ENCODE measurements around the genes JADE3, RGN, CFP, SPACA5B and SSX5.

- PRO-cap: no peak
- RAMPAGE, long total RNA: no peak
- RRBS: no CpG with 5 or more reads among the region's 5 CpGs
Observed at GRCh38 chrX:46838153-46838706, 1.4 kb downstream of the RP2 start.

DNA sequence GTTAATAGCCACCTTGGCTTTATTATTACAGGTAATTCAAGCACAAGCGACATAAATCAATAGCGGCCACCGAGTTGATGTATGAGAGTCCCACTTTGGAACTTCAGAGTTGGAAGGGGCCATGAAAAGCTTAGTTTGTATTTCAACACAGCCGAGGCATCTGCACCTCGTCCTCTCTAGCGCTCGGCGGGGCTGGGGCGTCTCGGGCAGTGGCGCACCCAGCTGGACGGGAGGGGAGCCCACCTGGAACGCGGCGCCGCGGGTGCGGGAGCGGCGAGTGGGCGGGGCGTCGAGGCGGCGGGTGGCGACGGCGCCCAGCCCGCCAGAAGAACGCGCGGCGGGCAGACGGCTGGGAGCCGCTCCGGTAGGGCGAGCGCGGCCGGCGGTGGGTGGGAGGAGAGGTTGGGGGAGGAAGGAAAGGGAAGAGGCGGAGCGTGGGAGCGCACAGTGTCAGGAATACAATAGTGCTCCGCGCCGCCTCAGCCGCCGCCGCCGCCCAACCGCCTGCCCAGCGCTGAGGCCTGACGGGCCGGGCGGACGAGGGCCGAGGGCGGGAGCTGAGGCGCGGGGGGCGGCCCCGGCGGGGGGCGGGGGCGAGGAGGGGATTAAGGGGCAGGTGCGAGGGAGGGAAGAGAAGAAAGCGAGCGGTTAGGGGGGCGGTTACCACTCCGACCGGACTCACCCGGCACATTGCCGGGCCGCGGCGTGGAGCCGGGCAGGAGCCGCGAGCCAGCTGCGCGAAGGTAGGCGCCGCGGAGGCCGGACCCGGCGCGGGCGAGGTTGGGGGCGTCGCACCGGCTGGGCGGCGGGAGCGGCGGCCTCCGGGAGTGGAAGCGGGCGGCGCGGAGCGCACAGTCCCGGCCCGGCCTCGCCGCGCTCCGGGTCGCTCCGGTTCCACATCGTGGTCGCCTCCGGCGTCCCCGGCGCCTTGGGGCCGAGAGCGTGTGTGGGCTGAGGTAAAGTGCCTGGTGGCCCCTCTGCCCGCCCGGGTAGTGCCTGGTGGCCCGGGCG lies at the start of gene JADE3:
JADE3 (plus strand) TSS at position 445 of the 1,011 bp plus-strand sequence.
- PRO-cap: bidirectional peak, plus-strand start at position 325 of the sequence, minus-strand start at position 264 of the sequence; unidirectional peak, plus-strand start at position 854 of the sequence
- RAMPAGE, long total RNA: no peak
- RRBS: 40% methylated on average over 29 of the region's 123 CpGs

DNA sequence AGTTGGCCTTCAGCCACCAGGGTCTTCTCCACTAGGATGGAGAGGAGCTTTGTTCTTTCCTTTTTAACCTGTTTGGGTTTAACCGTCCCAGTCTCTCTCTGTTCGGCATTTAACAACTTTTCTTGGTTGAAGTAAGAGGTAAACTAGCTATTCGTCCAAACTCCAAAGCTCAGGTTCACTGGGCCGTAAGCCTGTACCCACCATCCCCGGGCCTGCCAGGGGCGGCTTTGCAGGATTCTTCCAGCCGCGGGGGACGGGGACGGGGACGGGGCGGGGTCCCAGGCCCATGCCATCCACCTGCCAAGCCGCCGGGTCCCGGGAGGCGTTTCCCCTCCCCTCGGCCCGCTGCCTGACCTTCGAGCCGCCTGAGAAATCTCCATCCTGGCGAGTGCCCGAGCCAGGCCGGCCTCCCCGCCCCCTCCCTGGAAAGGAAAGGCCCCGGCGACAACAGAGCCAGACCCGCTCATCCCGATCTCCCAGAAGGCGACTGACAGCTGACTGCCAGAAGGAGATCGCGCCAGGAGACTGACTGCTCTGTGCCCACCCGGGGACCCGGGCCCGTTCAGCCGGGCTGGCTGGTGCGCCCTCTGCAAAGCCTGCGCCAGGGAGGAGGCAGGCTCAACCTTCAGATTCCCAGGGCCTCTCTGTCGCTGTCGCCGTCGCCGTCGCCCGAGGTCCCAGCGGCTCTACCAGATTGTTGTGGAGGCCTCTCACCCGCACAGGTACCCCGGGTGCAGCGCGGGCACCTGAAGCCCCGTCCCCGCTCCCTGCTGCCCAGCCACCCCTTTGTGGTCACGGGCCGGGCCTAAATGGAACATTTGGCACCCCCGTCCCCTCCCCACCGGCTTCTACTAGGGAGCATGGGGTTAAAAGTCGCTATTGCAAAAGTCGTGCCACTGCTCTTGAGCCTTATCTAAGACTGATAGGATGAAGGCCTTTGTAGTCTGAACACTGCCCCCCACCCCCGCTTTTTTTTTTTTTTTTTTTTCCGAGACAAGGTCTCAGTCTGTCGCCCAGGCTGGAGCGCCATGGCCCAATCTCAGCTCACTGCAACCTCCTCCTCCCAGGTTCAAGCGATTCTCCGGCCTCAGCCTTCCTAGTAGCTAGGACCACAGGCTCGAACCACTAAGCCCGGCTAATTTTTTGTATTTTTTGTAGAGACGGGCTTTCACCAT lies at the start of gene RGN:
RGN (plus strand) TSS at position 456 of the 1,175 bp plus-strand sequence.
- PRO-cap: no peak
- RAMPAGE, long total RNA: no peak
- RRBS: 35% methylated on average over 26 of the region's 66 CpGs

GRCh38 chrX:47200352-47201045 lies 6.9 kb downstream of the UBA1 start:
- PRO-cap: no peak
- RAMPAGE, long total RNA: no peak
- RRBS: no CpG with 5 or more reads among the region's 10 CpGs

GRCh38 chrX:47210612-47211260 lies 7.7 kb upstream of the CDK16 start:
- PRO-cap: no peak
- RAMPAGE, long total RNA: no peak
- RRBS: no CpG with 5 or more reads among the region's 14 CpGs

DNA sequence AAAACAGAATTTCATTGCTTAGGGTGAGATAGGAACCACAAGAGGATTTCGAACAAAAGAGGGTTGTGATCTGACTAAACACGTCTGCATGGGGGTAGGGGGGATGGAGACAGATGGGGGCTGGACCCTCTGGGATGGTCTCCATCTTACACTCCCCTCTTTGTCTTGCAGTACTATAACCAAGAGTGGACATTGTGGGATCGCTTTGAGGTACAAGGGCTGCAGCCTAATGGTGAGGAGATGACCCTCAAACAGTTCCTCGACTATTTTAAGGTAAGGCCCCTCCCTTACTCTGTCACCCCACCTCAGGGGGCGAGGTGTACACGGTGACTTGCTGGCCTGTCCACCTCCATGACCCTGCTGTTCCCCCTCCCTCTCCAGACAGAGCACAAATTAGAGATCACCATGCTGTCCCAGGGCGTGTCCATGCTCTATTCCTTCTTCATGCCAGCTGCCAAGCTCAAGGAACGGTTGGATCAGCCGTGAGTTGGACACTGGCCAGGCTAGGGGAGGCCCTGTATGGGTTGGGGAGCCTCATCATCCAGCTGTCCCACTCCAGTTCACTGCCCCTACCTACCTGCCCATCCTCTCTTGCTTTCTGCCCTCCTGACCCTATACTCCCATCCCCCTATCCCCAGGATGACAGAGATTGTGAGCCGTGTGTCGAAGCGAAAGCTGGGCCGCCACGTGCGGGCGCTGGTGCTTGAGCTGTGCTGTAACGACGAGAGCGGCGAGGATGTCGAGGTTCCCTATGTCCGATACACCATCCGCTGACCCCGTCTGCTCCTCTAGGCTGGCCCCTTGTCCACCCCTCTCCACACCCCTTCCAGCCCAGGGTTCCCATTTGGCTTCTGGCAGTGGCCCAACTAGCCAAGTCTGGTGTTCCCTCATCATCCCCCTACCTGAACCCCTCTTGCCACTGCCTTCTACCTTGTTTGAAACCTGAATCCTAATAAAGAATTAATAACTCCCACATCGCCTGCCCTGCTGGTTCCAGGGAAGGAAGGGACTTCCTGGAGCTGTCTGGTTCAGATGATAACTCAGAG lies 4.0 kb upstream of the CDK16 start:
- PRO-cap: no peak
- RAMPAGE, long total RNA: no peak
- RRBS: no CpG with 5 or more reads among the region's 25 CpGs

DNA sequence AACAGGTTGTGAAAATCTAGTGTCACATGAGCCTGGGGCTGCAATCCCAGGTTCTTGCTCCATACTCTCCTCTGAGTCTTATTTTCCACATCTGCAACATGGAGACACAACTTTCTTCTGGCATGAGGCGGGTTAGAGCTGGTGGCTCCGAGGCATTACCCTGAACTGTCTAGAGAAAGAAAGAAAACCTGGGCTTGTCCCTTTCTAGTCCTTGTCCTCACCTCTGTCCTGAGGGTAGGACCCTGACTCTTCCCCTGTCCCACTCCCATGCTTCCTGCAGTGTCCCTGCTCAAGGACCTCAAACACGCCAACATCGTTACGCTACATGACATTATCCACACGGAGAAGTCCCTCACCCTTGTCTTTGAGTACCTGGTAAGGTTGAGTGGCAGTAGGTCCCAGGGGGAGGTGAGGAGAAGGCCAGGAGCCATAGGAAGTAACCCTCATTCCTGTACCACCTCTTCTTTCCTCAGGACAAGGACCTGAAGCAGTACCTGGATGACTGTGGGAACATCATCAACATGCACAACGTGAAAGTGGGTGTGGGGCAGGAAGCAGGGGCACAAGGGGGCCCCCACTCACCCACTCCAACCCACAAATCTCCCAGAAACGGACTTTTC lies 7.1 kb downstream of the CDK16 start:
- PRO-cap: no peak
- RAMPAGE, long total RNA: no peak
- RRBS: no CpG with 5 or more reads among the region's 8 CpGs

DNA sequence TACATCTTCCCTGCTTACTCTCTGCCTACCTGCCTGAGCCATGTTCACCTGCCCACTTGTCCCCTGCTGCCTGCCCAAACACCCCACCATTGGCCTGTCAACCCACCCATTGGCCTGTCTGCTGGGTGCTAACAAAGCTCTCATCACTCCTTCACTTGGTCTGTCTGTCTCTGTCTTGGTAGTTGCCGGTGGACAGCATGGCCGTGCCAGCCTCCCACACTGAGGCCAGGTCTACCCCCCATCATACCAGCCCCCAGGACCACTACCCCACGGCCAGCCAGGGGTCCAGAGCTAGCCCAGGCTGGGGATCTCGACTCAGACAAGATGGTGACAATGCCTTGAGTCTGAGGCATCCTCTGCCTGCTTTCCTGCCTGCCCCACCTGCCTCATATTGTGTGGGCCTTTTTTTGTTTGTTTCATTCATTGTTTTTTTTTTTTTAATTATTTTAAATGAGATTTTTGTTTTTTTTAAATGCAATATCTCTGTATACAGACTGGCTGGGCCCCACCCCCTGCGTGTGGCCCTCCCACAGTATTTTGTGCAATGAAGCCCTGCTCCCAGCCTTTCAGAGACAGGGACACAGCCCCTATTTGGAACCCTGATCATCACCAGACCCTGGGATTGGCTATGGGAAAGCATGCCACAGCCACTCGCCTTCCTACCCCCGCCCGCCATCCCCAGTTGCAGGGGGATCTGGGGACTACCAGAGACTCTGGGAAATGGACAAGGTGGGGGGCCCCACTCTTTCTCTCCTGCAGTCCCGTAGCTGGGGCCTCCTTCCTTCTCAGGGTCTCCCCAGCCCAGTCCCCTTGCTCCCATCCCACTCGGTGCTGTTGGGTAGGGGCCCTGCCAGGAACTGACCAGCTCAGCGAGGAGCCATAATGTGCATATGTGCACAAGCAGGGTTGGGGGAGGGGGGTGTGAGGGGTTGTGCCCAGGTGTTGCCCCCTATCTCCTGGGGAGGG lies 3.7 kb upstream of the USP11 start:
- PRO-cap: no peak
- RAMPAGE, long total RNA: no peak
- RRBS: no CpG with 5 or more reads among the region's 11 CpGs

- PRO-cap: no peak
- RAMPAGE, long total RNA: no peak
- RRBS: no CpG with 5 or more reads among the region's 27 CpGs
Observed at GRCh38 chrX:47247614-47248456, 15.0 kb downstream of the USP11 start.

GRCh38 chrX:47481805-47482376 lies 1.1 kb downstream of the ZNF41 start:
- PRO-cap: no peak
- RAMPAGE, long total RNA: no peak
- RRBS: no CpG with 5 or more reads among the region's 6 CpGs

DNA sequence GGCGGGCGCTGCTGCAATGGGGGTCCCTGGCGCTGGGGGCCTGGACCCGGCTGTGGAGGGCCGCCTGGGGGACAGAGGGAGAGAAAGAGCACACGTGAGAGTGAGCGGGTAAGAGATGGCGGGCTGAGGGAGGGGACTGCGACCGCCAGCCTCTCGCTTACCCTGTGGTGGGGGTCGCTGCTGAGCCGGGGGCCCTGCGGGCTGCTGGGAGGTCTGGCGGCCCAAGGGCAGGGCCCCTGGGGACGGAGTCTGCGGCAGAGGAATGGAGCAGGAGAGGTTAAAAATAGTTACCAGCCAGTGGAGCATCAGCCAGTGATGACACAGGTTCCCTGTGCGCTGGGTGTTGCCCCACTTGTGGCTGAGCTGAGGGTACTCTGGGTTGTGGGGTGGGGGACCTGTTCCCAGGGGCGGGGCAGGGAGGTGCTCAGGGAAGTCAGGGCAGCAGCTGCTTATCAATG lies 7.7 kb upstream of the TIMP1 start:
- PRO-cap: no peak
- RAMPAGE, long total RNA: no peak
- RRBS: no CpG with 5 or more reads among the region's 19 CpGs

GRCh38 chrX:47584988-47585928 lies 3.0 kb downstream of the TIMP1 start:
- PRO-cap: no peak
- RAMPAGE, long total RNA: no peak
- RRBS: 80% methylated on average over 3 of the region's 28 CpGs

DNA sequence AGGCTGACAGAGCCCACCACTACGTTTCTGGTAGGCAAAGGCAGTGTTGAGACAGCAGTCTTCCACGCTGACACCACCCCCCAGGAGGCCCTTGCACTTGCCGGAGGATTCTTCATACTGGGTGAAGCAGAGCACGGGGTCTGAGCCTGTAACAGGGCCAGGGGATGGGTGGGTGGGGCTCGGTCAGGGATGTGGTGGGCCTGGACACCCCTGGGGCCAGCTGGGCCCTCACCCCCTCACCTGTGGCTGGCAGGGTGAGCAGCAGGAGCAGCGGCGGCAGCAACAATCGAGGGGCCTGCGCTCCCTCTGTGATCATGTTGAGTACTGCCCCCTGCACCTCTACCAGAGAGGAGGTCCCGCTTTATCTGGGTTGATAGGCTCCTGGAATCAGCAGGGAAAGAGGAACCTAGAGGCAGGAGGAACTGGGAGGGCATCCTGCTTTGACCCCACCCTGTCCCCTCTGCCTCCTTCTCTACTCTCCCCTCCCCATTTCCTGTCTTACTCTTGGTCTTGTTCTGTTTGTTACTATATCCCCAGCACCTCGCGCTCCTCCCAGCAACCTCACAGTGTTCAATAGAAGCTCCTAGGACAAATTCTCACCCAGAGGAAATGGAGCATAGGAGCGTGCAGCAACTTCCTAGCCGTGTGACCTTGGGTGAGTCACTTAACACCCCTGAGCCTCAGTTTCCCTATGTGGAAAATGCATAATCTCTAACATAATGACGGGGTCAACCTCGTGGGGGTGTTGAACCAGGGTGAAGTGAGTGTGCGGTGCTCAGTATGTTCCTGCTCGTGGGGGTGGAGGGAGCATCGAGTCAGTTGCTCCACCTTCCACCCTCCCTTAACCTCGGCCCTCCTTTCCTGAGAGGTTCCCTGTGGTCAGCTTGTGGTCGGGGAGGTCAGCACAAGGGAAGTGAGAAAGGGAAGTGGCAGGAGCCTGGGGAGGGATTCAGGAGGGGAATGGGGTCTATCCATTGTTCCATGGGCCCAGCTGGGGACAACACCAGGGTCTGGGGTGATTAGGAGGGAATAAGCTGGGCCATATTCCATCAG lies at the start of gene CFP:
CFP (minus strand) TSS at position 402 of the 1,053 bp plus-strand sequence.
- PRO-cap: no peak
- RAMPAGE, long total RNA: no peak
- RRBS: no CpG with 5 or more reads among the region's 21 CpGs

DNA sequence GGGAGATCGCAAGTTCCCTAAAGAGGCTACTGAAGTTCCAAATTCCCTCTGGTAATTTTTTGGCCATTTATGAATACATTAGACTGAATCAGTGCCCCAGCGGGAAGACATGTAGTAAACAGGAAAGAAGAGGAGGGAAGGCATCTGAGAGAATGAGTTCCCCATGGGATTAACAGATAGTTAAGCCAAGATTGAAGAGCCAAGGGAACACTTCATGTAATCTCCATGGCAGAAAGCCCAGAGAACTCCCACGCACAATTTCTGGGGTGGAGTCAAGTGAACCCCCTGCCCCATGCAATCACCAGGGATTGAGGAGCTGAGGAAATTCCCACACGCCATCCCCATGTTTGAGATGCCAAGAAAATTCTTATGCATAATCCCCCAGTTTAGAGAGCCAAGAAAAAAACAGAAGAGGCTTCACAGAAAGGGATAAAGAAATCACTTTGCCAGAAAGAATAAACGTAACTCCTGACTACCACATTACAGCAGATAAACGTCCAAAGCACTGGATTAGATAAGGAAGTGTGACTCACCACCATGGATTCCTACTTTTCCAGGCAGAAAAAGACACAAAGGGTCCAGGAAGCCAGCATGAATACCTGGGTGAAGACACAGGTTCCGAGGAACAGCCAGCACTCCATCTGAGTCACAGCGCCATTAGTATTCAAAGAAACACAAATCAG lies 25.6 kb downstream of the ZNF630 start:
- PRO-cap: no peak
- RAMPAGE, long total RNA: no peak
- RRBS: no CpG with 5 or more reads among the region's 8 CpGs

DNA sequence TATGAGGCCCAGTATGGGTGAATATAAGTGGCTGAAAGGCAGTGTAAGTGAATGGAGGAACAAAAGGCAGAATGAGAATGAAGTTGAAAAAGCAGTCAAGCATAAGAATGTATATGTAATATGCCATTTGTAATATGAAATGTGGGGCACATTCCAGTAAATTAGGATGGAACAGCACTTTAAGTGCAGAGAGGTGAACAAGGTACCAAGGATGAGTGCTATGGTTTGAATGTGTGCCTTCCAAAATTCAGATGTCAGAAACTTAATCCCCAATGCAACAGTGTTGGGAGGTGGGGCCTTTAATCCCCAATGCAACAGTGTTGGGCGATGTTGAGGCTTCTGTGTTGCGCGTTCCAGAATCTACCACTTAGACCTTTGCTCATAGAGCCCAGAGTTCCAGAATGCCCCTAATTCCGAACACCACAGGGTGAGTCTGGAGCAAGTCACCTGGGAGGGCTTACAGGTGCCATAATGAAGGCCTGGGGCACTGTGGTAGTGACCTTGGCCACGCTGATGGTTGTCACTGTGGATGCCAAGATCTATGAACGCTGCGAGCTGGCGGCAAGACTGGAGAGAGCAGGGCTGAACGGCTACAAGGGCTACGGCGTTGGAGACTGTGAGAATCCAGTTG lies at the start of gene SPACA5B:
SPACA5B (plus strand) TSS at position 410 of the 631 bp plus-strand sequence.
- PRO-cap: no peak
- RAMPAGE, long total RNA: no peak
- RRBS: no CpG with 5 or more reads among the region's 11 CpGs

- PRO-cap: no peak
- RAMPAGE, long total RNA: no peak
- RRBS: no CpG with 5 or more reads among the region's 11 CpGs
Observed at GRCh38 chrX:48196490-48196870, at the start of gene SSX5. SSX5 (minus strand) TSS chrX:48196795.

- PRO-cap: no peak
- RAMPAGE, long total RNA: no peak
- RRBS: no CpG with 5 or more reads among the region's 20 CpGs
Observed at GRCh38 chrX:48523435-48524080, 1.9 kb downstream of the EBP start.

DNA sequence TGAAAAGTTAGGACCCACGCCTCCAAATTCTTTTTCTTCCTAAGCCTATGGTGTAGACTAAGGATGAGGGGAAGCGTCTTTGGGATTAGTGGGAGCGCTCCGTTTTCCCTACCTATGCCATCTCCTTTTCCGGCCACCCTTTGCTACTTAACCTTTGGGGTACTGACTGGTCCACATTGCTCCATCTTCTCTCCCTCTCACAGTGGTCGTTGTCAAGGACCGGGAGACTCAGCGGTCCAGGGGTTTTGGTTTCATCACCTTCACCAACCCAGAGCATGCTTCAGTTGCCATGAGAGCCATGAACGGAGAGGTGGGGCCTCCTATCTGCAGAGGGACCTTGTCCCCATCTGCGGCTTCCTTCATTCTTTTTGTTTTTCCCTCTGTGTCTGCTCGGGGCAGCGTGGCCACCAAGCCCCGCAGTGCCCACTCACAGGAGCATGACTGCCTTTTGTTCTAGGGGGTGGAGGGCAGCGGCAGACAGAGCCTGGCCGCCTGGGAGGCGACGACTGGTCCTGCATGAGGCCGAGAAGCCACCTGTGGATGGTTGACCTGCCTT lies 1.2 kb downstream of the RBM3 start:
- PRO-cap: no peak
- RAMPAGE, long total RNA: no peak
- RRBS: 50% methylated on average over 2 of the region's 18 CpGs

GRCh38 chrX:48578648-48579630 lies 4.7 kb downstream of the RBM3 start:
- PRO-cap: no peak
- RAMPAGE, long total RNA: no peak
- RRBS: no CpG with 5 or more reads among the region's 4 CpGs

GRCh38 chrX:48677506-48678046 lies 6.0 kb upstream of the WAS start:
- PRO-cap: no peak
- RAMPAGE, long total RNA: no peak
- RRBS: no CpG with 5 or more reads among the region's 12 CpGs

Measured in lung (tissue), 4 donors.